Mammary microvascular endothelial cell (primary cell): Measurements from ENCODE around the genes COL6A6 and PIK3R4.

DNA sequence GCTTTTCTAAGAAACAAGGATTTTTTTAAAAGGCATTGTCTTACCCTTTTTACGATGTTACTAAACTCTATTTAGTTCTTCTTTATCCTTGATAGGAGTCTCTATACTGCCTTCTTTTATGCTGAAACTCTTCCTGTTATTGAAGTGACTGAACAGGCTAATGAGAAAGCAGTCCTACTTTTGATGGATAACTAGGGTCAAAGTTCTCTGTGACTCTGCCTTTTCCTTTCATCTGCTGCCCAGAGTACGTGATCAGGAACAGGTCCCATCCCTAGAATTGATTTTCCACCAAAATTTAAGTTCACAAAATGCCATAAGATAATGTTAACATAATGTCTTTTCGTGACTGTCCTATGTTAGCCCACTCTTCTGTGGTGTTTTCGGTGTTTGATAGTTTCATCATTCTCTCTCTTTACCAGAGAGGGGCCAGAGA, 50.2 kb upstream of the PLXND1 start:
- RAMPAGE, long total RNA = no peak

- RAMPAGE, long total RNA = no peak
Measured at GRCh38 chr3:129747585-129748233, 141.2 kb upstream of the PLXND1 start.

DNA sequence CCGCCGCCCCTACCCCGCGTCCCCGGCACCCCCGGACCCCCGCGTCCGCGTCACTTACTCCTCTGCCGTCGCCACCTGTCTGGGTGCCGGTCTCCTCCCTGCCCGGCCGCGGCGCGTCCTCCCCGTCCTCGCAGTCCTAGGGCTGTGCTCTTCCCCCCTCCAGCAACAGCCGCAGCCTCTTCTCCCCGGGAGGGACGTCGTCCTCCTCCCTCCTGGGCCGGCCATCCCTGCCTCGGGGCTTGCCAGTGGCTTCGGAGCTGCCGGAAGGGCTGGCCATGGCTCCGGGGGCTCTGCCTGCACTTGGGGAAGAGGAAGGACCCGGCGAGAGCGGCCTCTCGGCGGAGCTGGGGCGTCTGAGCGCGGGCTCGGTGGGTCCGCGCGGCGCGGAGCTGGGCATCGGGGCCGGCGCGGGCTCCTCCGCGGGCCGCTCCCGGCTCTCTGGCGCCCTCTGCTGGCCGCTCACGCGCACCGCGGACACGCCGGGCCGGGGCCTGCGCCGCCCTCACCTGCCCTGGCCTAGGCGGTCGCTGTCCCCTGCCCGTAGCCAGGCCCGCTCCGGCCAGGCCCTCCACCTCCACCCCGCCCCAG, 28.3 kb downstream of the TRH start:
- RAMPAGE, long total RNA = no peak

- RAMPAGE, long total RNA = no peak
Measured at GRCh38 chr3:130094743-130094958, 13.0 kb downstream of the ALG1L2 start.

GRCh38 chr3:130111949-130112867, 30.6 kb downstream of the ALG1L2 start:
- RAMPAGE, long total RNA = no peak

DNA sequence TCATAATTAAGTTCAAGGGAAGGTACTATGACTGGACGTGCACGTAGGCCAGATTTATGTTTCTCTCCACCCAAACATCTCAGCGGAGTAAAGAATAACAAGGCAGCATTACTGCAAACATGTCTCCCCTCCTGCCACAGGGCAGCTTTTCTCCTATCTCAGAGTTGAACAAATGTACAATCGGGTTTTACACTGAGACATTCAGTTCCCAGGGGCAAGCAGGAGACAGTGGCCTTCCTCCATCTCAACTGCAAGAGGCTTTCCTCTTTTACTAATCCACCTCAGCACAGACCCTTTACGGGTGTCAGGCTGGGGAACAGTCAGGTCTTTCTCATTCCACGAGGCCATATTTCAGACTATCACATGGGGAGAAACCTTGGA, 42.0 kb downstream of the ALG1L2 start:
- RAMPAGE, long total RNA = no peak

GRCh38 chr3:130516822-130517592, at the start of gene COL6A6:
Gene COL6A6, plus strand, starts transcription at chr3:130517177.
- RAMPAGE, long total RNA = no peak

GRCh38 chr3:130746282-130747176, at the start of gene PIK3R4:
Gene PIK3R4, minus strand, starts transcription at chr3:130746829.
- RAMPAGE, long total RNA = no peak

GRCh38 chr3:131217385-131217892, 164.1 kb upstream of the NUDT16 start:
- RAMPAGE, long total RNA = no peak

- RAMPAGE, long total RNA = no peak
Measured at GRCh38 chr3:131351129-131351620, 30.4 kb upstream of the NUDT16 start.

GRCh38 chr3:131360935-131361508, 20.6 kb upstream of the NUDT16 start:
- RAMPAGE, long total RNA = no peak

DNA sequence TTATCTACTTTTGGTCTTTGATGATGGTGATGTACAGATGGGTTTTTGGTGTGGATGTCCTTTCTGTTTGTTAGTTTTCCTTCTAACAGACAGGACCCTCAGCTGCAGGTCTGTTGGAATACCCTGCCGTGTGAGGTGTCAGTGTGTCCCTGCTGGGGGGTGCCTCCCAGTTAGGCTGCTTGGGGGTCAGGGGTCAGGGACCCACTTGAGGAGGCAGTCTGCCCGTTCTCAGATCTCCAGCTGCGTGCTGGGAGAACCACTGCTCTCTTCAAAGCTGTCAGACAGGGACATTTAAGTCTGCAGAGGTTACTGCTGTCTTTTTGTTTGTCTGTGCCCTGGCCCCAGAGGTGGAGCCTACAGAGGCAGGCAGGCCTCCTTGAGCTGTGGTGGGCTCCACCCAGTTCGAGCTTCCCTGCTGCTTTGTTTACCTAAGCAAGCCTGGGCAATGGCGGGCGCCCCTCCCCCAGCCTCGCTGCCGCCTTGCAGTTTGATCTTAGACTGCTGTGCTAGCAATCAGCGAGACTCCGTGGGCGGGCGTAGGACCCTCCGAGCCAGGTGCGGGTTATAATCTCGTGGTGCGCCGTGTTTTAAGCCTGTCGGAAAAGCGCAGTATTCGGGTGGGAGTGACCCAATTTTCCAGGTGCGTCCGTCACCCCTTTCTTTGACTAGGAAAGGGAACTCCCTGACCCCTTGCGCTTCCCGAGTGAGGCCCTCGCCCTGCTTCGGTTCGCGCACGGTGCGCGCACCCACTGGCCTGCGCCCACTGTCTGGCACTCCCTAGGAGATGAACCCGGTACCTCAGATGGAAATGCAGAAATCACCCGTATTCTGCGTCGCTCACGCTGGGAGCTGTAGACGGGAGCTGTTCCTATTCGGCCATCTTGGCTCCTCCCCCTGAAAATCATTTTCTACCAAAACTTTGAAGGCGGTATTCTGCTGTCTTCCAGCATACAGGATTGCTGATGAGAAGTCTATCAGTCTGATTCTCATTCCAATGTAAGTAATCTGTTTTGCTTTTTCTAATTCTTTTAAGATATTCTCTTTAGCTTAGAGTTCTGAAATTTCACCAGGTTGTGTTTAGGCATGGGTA, 40.6 kb upstream of the DNAJC13 start:
- RAMPAGE, long total RNA = no peak

DNA sequence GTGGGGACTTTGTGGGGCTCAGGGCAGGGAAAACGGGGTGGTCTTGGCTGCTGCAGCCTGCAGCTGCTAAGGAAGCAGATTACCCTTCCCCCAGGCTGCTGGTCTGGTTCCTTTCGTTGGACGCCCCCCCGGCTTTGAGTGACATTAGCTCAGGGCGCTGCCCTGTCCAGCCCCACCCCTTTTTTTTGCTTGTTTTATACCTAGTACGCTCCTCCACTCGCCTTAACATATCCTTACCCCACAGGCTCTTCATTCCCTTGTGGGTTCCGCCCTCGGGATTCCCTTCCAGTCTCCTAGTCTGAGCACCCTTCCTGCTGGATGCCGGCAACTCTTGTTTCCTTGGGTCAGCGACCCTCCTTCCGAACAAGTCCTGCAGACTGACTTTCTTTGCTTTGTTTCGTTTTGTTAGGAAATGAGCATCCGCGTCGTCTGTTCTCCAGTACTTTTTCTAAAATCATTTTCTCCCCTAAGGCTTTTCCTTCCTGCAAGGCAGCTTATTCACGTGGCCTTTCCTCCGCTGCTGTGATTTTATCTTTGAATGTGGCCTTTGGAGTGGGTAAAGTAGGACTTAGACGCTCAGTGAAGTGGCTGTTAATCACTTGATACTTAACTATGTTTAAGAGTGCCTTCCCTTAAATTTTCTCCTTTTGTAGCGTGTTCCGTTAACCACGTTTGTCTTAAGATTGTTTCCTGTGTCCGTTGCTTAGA, 670 bp downstream of the DNAJC13 start:
- RAMPAGE, long total RNA = no peak

DNA sequence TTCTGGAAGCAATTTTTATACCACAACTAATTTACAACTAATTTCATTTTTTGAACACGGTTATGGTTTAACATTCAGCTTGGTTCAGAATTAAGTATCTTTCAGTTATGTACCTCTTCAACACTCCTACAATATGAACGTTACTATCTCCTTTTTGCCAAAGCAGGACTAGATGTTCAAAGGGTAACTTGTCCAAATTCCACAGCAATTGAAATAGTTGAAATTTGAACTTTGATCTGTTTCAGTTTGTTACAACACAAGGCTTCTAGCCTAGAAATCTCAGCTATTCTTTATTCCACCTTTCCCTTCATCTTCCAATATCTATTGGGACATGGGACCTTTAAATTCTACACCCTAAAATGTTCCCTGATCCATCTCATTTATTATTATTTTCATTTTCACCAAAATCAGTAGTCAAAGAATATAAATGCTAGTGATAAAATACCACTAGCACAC, 1.2 kb downstream of the ACAD11 start:
- RAMPAGE, long total RNA = no peak

GRCh38 chr3:132658793-132659321, 752 bp downstream of the ACAD11 start:
- RAMPAGE, long total RNA = no peak

- RAMPAGE, long total RNA = no peak
Measured at GRCh38 chr3:132659322-132659633, 331 bp downstream of the ACAD11 start.

DNA sequence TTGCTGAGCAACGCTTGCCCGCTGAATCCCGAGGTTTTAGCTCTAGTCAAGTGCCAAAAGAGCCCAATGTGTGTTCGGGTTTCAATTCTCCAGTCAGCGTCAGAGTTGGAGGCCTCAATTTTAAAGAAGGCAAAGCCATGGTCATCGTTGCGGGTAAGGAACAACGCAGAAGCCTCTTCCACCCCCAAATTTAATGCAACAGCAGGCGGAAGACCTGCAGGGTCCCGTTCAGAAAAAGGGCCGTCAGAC, 213 bp upstream of the ACAD11 start:
- RAMPAGE, long total RNA = no peak

DNA sequence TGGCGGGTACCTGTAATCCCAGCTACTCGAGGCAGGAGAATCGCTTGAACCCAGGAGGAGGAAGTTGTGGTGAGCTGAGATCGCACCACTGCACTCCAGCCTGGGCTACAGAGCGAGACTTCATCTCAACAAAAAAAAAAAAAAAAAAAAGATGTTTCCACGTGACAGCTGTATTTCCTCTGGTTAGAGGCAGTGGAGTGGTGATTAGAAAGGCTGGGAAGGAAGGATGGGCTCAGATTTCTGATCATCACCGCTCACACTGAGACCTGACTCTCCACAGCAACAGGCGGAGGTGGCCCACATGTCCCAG, 66.6 kb downstream of the BFSP2 start:
- RAMPAGE, long total RNA = no peak

DNA sequence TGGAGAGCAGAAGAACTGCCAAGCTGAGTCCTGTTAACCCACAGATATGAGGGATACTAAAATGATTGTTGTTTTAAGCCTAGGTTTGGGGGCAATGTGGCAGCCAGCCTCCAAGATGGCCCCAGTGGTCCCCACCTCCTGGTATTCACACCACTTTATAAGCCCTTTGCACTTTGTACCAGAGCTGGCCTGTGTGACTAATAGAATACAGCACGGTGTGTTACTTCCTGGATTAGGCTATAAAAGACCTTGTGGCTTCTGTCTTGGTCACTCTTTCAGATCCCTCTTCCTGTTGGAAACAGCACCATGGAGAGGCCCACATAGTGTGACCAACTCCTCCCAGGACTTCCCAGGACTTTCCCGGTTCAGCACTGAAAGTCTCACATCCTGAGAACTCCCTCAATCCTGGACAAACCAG, 32.4 kb upstream of the CDV3 start:
- RAMPAGE, long total RNA = no peak

GRCh38 chr3:133824298-133824933, 18.8 kb downstream of the SRPRB start:
- RAMPAGE, long total RNA = no peak